Right cardiac atrium (tissue), 1 donor: ENCODE data around the genes TGFBI, MYOT and WNT8A.

GRCh38 chr5:135571033-135571702, 7.6 kb downstream of the CXCL14 start:
- PRO-cap, result no peak

- PRO-cap, result no peak
Observed at GRCh38 chr5:136024346-136024547, 4.5 kb upstream of the TGFBI start.

DNA sequence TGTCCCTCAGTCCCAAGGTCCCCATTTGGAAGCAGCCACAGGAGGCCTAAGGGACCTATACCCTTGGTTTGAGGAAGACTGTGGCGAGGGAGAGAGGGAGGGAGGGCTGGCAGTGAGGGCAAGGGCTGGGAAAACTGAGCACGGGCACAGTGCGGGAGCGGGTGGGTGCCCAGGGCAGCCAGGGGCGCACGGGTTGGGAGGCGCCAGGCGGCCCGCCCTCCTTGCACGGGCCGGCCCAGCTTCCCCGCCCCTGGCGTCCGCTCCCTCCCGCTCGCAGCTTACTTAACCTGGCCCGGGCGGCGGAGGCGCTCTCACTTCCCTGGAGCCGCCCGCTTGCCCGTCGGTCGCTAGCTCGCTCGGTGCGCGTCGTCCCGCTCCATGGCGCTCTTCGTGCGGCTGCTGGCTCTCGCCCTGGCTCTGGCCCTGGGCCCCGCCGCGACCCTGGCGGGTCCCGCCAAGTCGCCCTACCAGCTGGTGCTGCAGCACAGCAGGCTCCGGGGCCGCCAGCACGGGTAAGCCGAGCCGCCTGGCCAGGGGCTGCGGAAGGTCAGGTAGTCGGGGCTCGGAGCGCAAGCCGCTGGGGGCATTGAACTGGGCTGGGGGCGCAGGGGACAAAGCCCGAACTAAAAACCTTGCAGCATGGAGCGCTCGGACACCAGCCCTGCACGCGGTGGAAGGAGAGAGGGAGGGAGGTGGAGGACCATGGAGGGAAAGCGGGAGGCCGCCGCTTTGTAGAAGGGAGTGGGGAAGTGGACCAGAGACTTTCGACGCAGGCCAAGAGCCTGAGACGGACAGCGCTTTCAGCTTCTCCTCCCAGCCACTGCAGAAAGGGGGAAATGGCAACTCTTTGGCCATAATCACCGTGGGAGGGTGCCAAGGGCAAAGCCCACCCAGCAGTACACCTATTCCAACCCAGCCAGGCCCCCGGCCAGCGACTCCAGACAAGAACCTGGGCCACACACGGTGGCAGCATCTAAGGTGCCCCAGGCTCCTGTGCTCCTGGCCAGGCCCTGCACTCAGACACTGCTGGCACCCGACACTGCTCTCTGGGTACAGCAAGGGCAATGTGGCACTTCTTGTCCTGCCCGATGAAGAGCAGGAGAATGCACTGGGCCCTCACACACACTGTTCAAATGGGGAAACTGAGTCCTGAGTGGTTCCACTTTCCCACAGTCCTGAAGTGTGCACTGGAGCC, at the start of gene TGFBI:
Gene TGFBI, plus strand, starts transcription at position 311 of the 1,195 bp plus-strand sequence.
- PRO-cap, result bidirectional peak, plus-strand start at position 311 of the sequence, minus-strand start at position 134 of the sequence

GRCh38 chr5:136053230-136054372, 24.8 kb downstream of the TGFBI start:
- PRO-cap, result no peak

DNA sequence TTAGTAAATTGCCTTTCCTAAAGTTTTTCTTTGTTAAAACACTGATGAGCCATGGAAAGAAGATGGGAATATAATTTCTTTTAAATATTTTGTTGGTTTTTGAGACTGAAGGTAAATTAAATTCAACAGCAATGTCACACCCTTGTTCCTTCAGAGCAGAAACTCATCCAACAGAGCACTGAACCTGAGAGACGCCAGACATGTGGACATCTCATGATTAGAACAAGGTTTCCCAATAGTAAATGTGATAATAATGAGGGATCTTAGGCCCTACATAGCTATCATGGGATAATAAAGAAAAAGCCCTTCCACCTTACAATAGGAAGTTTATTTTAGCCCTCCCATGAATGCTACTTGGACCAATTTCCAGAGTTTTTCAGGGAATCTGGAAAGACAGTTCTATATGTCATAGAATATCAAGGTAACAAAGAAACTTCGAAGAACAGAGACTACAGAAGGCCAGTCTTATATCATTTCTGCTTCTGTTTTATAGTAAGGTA, 298.4 kb upstream of the TRPC7 start:
- PRO-cap, result no peak

GRCh38 chr5:136975218-136976004, 523.7 kb downstream of the SPOCK1 start:
- PRO-cap, result no peak

DNA sequence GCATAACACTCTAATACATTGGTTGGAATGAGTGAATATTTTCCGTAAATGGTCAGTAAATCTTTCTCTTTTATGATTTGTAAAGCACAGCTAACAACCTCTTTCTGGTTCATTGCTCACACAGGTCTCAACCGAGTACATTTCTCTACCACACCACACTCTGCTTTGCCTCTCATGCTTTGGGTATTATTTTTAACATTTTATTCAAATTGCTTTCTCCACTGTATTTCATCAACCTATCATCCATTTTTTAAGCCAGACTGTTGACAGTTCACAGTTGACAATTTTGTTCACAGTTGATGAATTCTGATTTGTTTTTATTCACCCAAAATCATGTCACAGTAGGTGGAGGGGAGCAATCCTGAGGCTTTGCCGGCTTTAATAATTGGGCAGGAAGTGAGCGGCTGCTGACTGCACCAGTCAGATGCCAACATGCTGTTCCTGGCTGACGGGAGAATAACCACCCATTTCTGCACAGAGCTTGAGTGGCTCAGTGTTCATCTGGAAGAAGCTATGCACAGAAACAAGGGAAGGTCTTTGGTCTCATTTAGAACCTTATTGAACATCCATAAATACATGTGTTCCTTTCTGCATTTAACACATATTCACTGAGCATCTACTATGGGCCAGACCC, 426.5 kb downstream of the SPOCK1 start:
- PRO-cap, result no peak

- PRO-cap, result no peak
Observed at GRCh38 chr5:137142518-137143140, 356.5 kb downstream of the SPOCK1 start.

DNA sequence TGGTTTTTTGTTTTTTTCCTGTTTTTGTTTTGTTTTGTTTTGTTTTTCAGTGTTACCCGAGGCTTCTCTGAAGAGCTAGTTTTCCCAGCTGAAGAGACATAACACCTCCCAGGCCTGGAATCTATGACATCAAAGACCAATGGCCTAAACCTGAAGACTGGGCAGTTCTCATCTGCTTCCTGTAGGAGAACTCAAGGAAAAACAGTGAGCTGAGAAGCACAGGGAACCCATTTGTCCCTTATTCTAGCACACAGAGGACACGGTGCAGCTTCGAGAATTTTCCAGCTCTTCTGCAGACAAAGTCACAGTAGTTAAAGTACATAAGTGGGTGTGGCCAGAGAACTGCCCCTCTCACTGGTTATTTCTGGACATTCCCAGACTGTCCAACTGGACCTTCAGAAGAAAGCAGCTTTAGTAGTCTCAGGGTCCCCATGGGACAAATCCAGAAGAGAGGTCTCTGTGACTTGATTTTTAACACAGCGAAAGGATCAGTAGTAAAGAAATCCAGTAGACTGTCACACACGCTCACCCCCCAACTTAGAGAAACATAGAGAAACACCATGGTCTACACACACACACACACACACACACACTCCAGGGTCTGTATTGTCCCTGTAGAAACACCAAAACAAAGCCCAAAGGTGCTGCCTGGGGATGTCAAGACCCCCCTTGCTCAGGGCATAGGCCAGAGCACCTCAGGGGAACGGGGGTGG, 114.5 kb downstream of the KLHL3 start:
- PRO-cap, result no peak

- PRO-cap, result no peak
Observed at GRCh38 chr5:137737348-137738281, 1.7 kb upstream of the KLHL3 start.

DNA sequence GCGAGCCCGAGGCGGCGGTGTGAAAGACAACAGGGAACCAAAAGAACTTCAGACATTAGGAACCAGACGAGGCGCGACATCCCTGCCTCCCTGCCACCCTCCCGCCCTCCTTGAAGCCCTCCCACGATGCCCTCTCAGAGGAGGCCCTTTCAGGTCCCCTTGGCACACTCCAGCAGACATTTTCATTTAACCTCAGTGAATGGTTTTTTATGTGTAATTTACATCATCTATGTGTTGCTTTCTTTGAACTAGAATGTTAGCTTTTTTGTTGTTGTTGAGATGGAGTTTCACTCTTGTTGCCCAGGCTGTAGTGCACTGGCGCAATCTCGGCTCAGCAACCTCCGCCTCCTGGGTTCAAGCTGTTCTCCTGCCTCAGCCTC, 1.0 kb upstream of the HNRNPA0 start:
- PRO-cap, result unidirectional peak, minus-strand start at position 112 of the sequence

DNA sequence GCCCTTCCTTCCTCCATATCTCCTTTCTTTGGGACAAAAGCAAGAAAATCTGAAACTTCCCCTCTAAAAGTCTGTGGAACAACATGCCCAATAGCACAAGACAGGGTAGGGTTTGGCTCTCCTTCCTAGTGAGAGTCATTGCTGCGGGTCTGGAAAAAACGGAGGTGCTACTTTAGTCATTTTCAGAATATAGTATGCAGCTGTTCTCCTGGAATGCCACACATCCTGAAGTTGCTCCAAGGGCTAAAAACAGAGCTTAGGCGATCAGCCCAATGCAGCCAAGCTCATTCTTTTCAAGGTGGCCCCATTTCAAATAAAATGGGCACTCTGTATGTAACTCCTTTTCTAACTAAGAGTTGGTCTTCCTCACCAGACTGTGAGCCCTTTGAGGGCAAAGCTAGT, 39.5 kb upstream of the MYOT start:
- PRO-cap, result no peak

DNA sequence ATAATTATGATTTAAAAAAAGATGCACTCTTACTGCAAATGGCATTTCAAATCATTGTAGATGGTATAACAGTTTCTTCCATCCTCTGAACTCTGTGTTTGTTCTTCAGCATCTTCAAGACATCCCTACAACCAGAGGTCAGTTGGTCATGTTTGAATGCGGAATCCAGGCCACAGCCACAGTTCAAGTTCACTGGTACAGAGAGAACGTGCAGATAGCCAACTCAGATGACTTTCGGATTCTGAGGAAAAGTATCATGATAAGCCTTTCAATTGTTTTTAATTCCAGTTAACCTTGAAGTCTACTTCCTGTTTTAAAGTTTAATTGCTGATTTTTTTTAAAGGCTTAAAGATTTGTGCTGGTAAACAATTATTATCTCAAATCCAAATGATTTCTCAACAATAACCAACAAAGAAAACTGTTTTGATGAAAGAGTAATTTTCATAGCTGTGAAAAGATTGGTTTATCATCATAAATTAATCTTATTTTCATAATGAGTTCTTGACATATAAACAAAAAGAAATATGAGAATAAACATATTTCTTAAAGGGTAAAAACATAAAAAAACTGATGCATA, 8.5 kb upstream of the MYOT start:
- PRO-cap, result no peak

- PRO-cap, result no peak
Observed at GRCh38 chr5:137867597-137868010, at the start of gene MYOT. Gene MYOT (plus strand): TSS chr5:137867860.

DNA sequence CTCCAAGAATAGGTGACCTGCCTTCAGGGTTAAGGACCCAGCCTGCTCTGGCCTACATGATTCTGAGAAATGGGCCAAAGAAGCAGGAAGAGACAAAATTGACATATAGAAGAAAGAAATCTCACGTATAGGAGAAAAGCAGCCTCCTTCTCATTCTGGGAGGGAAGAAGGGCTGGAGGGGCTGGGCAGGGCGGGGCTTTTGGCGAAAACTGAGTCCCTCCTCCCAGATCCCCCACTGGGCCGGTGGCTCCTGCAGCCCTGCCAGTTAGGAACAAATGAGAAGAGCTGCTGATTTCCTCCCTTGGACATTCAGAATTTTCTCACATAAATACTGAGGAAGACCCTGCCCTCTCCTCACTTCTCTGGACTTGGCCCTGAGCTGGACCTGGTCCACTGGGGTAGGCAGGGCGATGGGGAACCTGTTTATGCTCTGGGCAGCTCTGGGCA, at the start of gene WNT8A:
Gene WNT8A, plus strand, starts transcription at position 354 of the 447 bp plus-strand sequence.
- PRO-cap, result no peak

DNA sequence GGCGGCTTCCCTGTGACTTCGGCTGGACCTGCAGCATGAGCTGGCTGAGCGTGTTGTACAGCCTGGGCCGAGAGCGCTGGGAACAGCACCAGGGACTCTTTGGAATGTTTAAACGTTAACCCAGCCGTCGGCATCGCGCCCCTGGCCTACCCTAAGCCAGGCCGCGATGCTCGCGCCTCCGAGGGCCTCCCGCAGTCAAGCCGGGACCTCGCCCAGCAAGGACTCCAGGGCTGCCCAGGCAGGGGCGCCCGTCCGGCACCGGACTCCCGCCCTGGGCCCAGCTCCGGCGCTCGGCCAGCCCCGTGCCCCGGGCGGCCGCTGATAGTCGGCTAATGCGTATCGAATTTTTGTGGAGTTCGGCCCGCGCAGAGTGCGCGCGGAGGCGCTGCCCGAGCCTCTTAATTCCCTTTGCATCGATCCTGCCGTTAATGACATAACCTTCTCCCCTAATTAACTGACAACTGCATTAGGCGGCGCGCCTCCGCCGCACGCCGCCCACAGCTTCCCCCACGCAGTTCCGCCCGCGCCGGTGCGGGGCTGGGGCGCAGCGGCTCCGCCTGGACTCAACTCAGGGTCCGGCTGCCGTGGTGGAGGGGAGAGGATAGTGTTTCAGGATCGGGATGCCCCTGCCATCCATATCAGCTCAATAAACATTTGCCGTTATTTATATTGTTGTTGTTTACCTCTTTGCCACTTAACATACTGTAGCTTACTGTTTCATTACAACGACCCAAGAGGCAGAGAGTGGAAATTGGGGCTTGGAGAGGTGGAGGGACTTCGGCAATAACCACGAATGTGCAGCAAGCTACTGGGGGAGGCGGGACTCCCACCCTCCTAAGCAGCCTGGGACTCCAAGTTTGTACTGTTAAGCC, 28.8 kb upstream of the CDC23 start:
- PRO-cap, result bidirectional peak, plus-strand start at position 510 of the sequence, minus-strand start at position 225 of the sequence

- PRO-cap, result no peak
Observed at GRCh38 chr5:138501844-138502854, 36.9 kb downstream of the EGR1 start.

DNA sequence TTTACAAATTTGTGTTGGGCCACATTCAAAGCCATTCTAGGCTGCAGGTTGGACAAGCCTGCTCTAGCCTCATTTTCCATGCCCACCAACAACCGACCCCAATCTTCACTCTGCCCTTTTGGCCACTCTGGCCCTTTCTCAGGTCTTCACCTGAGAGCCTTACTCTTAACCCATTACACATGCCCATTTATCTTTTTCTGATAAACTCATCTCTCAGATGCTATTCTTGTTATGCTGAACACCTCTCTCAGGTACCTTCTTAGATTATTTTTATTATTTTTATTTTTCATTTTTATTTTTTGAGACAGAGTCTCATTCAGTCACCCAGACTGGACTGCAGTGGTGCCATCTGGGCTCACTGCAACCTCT, 11.4 kb downstream of the HSPA9 start:
- PRO-cap, result no peak

- PRO-cap, result no peak
Observed at GRCh38 chr5:138569435-138570108, 5.6 kb downstream of the HSPA9 start.

DNA sequence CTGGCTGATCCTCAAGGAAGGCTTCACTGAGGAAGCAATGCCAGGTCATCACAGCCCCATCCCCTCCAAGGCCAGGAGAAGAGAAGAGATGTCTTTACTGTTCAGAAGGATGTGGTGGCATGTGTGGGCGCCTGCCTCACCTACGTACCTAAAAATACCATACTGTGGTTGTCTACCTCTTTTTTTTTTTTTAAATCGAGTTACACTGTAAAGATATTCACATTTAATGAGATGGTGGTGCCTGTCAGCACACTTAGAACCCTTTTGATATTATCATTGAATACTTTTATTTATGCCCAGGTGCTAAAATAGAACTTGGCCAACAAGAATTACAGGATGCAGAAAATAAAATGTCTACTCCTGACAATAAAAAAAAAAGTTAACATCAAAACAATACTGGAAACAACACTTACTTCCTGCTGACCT, 26.3 kb upstream of the CTNNA1 start:
- PRO-cap, result no peak